Vein endothelial cell (primary cell): ENCODE measurements around the genes KIF5C and MMADHC.

DNA sequence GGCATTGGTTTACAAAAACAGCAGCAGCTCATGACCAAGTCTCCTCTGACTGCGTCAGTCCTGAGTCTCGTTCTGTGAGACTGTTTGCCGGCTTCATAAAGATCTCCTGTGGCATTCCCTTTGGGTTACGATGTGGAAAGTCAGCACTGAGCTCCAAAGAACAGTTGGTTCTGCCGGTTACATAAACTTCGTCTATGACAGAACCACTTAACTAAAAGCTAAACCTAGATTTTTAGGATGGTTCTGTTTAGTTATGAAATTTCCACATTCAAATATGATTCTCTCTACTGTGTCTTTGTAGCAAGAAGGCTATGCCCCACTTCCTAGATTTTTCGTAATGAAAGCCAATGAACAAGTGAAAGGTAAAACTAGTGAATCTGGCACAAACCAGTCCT, 487.2 kb downstream of the GTDC1 start:
- CAGE, long polyA plus RNA: no peak

- CAGE, long polyA plus RNA: no peak
These were observed 91.3 kb downstream of the GTDC1 start for GRCh38 chr2:144240991-144241474.

GRCh38 chr2:144434745-144435542, 85.0 kb downstream of the ZEB2 start:
- CAGE, long polyA plus RNA: no peak

GRCh38 chr2:144464866-144465719, 54.8 kb downstream of the ZEB2 start:
- CAGE, long polyA plus RNA: no peak

- CAGE, long polyA plus RNA: no peak
These were observed 35.2 kb downstream of the ZEB2 start for GRCh38 chr2:144484471-144485407.

DNA sequence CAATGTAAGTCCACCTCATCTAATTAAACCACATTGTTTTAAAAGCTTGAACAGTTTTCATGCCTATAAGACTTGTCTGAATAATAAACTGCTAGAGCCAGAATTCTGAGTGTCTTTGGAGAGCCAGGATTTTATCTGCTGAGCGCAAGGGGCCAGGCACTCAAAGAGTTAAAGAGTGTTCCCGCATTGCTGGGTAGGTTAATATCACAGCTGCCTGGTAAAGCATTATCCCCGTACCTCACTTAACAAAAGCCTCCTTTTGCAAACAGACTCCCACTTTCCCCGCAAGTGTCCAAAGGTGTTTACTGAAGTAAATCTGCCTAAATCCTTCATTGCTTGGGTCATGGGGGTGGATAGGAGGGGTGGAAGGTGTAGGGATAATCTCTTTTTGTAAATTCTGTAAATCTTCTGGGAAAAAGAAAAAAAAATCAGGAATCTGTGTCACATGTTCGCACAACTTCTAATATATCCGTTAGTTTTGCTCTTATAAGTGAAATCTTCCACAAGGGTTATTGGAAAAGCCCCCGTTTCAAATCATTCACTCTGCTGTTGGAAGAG, 10.8 kb downstream of the ZEB2 start:
- CAGE, long polyA plus RNA: no peak

GRCh38 chr2:144517044-144518099, 2.5 kb downstream of the ZEB2 start:
- CAGE, long polyA plus RNA: no peak

DNA sequence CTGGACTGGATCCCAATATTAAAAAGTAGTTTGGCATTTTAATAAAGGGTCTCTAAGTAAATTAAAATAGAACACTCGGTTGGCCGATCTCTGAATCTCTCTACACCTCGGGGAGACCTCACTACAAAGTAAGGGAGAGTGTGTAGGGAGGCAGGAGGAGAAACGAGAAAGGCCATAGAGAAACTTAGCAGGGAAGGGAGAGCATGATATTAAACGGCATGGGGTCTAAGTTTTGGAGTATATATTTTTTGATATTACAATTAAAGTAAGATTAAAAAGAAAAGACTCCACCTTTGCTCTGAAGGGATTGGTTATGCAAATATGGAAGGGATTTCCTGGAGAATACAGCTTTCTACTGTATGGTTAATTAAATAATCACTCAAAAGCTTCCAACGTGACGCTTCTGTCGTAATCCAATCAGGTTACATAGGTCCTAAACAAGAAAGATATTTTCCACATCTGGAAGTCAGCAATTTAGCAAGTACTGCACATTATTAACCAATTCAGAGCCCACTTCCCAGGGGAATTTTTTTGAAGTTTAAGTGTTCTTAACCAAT, 993 bp upstream of the ZEB2 start:
- CAGE, long polyA plus RNA: no peak

- CAGE, long polyA plus RNA: no peak
These were observed 9.9 kb upstream of the ZEB2 start for GRCh38 chr2:144529877-144530169.

GRCh38 chr2:144659528-144660252, 139.8 kb upstream of the ZEB2 start:
- CAGE, long polyA plus RNA: no peak

GRCh38 chr2:144698056-144698578, 178.2 kb upstream of the ZEB2 start:
- CAGE, long polyA plus RNA: no peak

DNA sequence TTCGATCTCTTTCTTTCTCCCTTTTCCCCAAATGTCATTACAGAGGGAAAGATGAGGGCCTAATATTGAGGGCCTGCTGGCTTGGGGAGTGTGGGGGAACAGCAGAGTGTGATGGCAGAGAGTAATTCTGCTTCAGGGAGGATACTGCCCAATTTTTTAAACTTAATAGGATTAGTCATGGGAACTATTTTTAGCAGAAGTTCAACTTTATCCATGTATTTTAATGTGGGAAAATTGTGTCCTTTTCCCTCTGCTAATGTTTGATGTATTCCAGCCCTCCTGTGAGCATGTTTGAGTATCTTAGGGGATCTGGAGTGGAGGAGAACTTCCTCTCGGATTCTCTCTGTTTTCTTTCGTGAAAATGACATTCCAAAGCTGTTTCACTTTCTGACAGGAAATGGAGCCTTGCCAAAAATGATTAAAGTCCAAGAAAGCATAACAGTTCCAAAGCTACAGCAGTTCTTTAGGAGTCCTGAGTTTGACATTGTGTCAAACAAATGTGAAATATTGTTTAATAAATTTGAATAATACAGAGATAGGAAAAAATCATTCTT, 418.4 kb upstream of the ZEB2 start:
- CAGE, long polyA plus RNA: no peak

- CAGE, long polyA plus RNA: no peak
These were observed 1304.2 kb upstream of the ACVR2A start for GRCh38 chr2:146540402-146541187.

GRCh38 chr2:148032684-148033178, 11.8 kb downstream of the MBD5 start:
- CAGE, long polyA plus RNA: no peak

GRCh38 chr2:148509281-148509837, 135.2 kb upstream of the EPC2 start:
- CAGE, long polyA plus RNA: no peak

DNA sequence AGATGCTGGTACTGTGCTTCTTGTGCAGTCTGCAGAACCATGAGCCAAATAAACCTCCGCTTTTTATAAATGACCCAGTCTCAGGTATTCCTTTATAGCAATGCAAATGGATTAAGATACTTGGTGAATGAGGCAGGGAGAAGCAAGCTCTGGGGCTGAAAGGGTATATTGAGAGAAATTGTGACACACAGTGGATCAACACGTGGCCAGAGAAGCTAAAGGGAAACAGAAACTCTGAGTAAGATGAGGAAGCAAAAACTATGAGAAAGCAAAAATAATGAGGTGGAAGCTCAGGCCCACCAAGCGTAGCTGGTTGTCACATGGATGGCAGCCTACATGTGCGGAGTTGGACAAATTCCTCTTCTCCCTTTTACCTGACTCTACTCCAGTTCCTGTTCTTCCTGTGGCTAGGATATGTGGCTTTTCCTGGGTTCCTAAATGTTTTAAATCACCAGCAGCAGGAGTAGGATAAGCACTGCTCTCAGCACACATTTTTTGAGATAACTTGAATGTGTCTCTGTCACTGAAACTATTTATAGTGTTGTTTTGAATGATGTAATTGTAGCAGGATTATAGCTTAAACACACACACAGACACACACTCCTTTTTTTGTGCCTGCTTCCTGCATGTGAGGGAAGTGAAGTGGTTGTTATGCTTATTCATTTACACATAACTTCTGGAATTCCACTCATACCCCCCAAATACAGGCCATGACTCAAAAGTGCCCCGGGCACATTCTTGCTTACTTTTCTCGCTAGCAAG, 30.1 kb upstream of the EPC2 start:
- CAGE, long polyA plus RNA: no peak

DNA sequence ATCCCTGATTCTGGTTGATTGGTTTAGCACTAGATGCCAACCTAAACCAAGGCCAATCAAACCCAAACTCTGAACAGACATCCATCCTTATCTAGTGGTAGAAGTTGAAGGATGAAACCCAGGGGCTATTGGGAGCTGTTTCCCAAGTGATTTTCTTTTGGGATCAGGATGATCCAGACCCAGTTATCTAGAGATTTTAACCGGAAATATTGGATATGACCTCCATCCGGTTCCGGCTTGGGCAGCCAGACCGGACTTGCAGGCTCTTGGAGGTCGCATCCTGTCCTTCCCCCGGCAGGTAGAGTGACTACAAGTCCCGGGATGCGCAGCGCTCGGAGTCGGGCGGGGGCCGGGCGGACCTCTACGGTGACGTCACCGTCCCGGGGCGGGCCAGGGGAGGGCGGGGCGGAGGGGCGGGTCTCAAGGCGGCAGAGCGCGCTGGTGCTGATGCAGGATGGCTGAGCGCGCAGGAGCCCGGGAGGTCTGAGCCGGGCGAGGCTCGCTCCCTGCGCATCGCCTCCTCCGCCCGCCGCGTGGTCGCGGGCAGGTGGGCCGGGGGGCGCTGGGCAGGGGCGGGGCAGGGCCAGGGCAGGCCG, at the start of gene KIF5C:
Gene KIF5C, plus strand, starts transcription at position 431 of the 596 bp plus-strand sequence.
- CAGE, long polyA plus RNA: no peak

DNA sequence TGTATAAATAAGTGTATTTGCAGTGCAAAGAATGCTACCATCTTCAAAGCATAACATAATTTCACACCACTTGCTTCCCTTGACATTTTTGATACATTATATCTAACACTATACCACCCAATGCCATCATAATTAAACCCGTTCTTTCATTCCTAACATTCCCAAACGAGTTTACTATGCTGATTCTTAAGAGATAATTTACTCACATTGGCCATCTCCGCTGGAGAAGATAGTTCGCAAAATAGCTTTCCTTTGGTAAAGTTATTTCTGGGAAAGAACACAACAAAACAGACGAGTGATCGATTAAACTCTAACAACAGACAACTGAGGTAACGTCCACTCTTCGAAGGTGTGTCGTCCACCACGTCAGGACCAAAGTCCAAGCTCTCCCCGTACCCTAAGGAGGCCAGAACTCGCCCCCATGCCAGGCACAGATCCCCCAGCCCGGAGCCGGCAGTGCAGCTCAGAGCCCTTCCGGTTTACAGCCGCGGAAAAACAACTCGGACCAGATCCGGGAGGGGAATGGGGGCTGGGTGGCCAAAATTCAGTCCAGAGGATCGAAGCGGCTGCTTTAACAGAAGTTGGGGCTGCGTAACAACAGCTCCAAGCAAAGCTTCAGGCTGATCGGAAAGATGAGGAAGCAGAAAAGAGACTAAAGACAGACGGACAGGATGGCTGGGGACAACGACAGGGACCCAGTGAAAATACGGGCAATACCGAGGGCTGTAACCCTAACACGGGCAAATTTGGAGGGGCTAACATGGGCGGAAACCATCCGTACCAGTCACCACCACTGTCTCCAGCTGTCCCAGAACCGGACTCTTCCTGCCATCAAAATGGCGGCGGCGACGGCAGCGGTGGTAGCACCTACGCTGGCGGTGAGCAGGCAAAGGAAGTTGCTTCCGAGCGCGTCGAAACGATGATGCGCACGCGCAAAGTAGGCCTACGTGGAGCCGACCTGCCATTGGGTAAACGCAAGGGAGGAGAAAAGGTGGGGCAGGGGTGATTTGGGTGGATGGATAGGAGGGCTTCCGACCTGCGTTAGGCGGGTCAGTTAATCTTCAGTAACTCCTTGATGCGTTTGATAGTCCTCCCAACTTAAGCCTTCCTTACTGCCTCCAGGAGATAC, at the start of gene MMADHC:
Gene MMADHC, minus strand, starts transcription at position 893 of the 1,129 bp plus-strand sequence.
- CAGE, long polyA plus RNA: start-site peak on the minus strand centred at position 855 of the sequence, 45 bp wide, 52 and 89 reads in 2 replicates

- CAGE, long polyA plus RNA: no peak
These were observed 20.7 kb downstream of the RND3 start for GRCh38 chr2:150466639-150467295.

GRCh38 chr2:150621828-150622293, 134.4 kb upstream of the RND3 start:
- CAGE, long polyA plus RNA: no peak